ENCODE data around the genes POTEM, OR4K1 and PIP4P1.

DNA sequence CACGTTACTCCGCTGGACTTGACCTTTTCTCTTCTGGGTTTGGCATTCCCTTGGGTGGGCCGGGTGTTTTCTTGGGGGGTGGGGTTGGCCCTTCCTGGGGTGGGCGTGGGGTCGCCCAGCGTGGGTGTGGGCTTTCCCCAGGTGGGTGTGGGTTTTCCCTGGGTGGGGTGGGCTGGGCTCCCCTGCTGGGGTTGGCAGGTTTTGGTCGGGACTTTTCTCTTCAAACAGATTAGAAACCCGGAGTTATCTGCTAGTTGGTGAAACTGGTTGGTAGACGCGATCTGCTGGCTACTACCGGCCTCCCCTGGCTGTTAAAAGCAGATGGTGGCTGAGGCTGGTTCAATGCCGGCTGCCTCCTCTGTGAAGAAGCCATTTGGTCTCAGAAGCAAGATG lies at the start of gene POTEM:
Gene POTEM, plus strand, starts transcription at position 270 of the 393 bp plus-strand sequence.
- RRBS: no CpG with 5 or more reads among the region's 12 CpGs

DNA sequence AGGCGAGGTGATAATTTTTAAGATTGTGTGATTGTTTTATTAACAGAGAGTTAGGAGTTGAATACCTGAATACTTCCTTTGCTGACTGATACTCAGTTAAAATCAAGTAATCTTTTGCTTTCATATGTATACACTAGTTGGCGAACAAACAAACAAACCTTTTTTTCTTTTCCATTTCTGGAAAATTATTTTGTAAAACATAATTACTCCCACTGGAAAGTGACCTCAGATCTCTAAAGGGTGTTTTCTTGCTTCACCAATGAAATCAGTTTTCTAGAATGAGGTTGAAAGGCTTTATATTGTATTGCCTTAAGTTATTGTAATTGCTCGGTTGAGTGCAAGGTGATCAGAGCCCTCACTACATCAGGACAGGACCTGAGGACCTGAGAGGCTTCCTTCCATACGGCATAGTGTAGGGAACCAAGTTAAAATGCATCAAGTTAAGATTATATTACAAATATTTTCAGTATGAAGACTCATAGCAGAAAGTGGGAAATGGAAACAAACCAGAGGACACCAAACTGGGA lies at the start of gene OR4K1:
Gene OR4K1, plus strand, starts transcription at position 341 of the 527 bp plus-strand sequence.
- RRBS: no CpG with 5 or more reads among the region's 4 CpGs

DNA sequence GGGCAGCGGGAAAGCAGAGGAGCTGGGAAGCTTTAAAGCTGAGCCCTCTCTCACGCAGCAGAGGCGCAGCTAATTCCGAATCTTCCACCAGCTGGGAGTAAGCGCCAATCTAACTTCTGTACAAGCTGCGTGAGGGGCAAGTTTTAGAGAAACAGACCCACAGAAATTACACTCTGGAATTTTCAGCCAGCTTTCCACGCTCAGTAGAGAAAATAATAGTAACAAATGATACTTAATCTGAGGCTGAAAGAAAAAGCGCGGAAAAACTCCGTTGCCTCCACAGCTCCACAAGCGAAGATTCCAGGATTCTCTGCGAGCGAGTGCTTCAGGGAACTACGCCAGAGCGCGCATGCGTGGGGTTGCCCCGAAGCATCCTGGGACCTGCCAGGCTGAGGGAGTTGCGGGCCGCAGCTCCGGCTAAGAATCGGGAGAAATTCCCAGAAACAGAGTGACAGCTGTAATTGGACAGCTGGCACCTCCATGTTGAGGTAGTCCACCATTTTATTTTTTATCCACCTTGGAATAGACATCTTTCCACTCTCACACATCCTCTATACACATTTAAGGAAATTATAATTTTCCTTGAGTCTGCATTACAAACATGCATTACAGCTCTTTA lies 11.9 kb upstream of the TTC5 start:
- RRBS: no CpG with 5 or more reads among the region's 22 CpGs

DNA sequence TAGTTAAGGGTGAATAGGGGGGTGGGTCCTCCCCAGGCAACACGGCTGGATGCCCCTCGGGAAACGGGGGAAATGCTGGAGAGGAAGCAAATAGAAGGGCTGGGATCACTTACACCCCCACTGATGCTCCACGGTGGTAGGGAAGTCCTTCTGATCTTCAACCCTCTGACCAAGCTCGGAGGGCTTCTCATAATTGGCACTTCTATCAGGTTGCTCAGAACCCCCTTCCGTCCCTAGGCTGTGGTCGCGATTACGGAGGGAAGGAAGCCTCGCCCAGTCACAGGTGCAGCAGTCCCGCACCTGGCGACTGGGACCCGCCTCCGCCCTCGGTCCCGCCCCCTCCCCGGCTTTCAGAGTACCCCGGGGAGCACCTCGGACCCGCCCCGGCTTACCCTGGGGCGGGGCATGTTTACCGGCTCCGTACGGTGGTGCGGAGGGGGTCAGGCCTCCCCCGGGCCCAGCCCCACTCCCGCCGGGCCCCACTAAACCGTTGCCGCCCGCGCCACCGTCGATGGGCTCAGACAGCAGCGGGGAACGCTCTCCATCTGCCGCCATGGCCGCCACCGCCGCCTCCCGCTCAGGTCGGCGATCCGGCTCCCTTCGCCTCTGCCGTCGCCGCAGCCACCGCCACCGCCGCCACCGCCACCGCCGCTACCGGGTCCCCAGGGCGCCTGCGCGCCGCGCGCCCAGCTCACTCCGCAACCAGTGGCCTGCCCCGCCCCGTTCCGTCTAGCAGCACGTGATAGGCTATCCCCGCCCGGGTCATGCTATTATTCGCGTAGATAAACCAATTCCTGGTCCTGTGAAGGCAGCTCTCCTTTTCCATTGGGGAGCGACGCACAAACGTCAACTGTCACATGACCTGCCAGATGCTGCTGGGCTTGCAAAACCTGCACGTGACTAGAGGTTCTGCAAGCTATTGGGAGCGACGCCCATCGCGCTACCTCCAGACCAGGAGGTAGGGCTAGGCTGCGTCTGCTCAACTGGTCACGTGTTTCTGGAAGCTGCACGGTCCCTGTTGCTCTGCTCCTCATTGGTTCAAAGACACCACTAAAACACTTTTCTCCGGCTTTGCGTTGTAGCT lies at the start of gene PIP4P1:
Gene PIP4P1, minus strand, starts transcription at position 664 of the 1,084 bp plus-strand sequence.
- RRBS: 2% methylated on average over 14 of the region's 84 CpGs

DNA sequence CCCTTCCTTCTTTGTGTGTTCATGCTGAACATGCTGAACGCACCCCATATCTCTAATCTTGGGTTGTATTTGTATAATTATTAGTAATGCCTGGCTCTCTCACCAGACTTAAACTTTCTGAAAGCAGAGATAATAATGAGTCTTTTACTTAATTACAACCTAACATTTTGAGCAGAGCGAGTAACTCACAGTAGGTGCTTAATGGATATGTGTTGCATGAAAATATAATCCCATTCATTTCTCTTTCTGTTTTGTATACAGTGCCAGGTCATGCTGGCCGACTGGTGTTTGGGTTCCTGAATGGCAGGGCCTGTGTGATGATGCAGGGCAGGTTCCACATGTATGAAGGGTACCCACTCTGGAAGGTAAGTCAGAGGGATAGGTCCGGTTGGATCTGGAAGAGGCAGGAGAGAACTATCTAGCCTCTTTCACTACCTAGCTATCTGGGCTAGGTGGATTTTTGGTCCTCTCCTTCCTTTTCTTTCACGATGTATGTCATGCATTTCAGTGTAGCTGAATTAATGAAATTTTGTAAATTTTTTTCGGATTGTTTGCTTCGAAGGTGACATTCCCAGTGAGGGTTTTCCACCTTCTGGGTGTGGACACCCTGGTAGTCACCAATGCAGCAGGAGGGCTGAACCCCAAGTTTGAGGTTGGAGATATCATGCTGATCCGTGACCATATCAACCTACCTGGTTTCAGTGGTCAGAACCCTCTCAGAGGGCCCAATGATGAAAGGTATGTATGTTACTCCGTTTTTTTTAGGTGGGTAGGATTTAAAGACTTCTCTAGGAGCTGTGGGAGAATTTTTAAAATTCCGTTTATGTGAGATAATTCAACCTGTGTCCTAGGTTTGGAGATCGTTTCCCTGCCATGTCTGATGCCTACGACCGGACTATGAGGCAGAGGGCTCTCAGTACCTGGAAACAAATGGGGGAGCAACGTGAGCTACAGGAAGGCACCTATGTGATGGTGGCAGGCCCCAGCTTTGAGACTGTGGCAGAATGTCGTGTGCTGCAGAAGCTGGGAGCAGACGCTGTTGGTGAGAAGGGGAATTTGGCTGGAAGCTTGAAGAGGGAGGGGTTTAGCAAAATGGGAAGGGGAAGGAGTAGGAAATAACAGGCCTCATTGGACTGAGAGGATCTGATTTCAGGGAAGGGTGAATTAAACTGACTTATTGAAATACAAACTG lies 5.4 kb downstream of the PNP start:
- RRBS: no CpG with 5 or more reads among the region's 16 CpGs

GRCh38 chr14:20559363-20559838 lies 31.8 kb downstream of the RNASE12 start:
- RRBS: no CpG with 5 or more reads among the region's 2 CpGs

- RRBS: no CpG with 5 or more reads among the region's 22 CpGs
Observed at GRCh38 chr14:20633376-20633864, 8.1 kb downstream of the OR6S1 start.

DNA sequence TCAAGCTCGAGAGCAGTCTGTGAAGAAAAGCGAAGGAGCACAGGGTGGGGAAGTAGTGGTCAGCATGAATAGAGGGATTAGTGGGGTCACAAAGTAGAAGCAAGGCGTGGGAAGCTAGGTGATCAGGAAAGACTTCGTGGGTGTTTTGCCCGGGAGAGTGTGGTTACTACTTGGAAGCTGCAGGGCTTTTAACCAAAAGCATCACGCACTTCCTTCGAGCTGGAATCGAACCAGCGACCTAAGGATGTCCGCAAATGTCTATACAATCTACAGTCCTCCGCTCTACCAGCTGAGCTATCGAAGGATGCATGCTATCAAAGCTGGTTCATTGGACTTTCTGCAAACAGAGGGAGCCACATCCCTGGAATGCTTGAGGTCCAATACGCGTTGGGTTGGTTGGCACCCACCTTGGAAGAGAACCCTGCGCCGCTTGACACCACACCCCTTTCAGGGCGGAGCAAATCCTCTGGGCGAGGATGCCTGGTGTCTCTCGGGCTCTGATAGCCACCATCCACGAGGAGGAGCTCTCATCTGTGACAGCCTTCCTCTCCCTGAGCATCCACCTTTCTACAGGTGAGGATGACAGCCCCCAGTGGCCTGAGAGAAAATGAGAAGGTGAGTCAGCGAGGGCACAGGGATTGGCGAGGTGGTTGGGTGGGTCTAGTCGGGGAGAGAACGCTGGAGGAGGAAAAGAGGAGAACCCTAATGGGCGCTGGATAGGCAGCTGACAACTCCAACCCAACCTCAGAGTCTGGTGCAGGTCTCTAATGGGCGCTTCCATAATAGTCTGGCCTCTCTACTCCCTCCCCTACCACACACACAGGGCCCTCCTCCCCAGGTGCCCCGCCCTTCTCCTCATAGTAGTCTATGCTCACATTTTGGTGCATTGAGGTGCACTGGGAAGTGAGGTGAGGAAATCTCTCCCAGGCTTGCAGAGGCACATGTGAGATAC lies 16.0 kb upstream of the OR6S1 start:
- RRBS: no CpG with 5 or more reads among the region's 27 CpGs

- RRBS: no CpG with 5 or more reads among the region's 21 CpGs
Observed at GRCh38 chr14:20680749-20681795, 3.3 kb upstream of the RNASE4 start.

DNA sequence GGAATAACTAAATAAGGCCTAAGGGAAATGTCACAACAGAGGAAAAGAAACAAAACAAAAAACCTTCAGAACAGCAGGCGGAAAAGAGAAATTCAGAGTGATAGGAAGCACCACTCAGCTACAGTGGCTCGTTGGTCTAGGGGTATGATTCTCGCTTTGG lies 589 bp upstream of the RNASE4 start:
- RRBS: no CpG with 5 or more reads among the region's 3 CpGs

GRCh38 chr14:20685042-20685485 lies 704 bp downstream of the RNASE4 start:
- RRBS: no CpG with 5 or more reads among the region's 7 CpGs

- RRBS: no CpG with 5 or more reads among the region's 5 CpGs
Observed at GRCh38 chr14:20687338-20688073, 1.1 kb upstream of the ANG start.

GRCh38 chr14:20690996-20691196 lies 2.3 kb downstream of the ANG start:
- RRBS: no CpG with 5 or more reads among the region's 2 CpGs

DNA sequence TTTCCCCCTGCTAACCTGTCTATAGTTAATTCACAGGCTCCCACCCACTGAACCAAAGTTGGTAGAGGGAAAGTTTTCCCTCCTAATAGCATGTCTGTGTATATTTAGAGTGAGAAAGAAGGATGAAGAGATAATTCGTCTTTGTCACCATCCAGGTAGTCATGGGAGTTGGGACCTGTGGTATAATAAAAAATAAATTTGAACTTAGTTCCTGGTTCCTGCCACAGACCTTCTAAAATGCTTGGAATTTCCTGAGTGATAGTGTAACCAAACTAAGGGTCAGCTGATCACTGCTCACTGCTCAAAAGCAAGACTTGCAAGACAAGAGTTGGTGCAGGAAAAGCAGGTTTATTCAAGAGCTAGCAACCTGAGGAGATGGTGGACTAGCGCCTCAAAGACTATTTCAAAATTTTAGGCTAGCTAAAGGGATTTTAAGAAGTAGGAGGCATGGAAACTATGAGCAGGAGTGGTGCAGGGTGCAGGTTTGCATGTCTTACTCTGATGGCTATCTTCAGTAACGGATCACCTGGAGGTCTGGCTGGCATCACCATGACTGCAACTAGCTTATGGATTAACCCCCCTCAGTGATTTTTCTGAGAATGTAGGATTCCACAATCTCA lies 19.1 kb downstream of the ANG start:
- RRBS: no CpG with 5 or more reads among the region's 3 CpGs

GRCh38 chr14:20820200-20821034 lies 17.8 kb upstream of the RNASE1 start:
- RRBS: no CpG with 5 or more reads among the region's 18 CpGs

DNA sequence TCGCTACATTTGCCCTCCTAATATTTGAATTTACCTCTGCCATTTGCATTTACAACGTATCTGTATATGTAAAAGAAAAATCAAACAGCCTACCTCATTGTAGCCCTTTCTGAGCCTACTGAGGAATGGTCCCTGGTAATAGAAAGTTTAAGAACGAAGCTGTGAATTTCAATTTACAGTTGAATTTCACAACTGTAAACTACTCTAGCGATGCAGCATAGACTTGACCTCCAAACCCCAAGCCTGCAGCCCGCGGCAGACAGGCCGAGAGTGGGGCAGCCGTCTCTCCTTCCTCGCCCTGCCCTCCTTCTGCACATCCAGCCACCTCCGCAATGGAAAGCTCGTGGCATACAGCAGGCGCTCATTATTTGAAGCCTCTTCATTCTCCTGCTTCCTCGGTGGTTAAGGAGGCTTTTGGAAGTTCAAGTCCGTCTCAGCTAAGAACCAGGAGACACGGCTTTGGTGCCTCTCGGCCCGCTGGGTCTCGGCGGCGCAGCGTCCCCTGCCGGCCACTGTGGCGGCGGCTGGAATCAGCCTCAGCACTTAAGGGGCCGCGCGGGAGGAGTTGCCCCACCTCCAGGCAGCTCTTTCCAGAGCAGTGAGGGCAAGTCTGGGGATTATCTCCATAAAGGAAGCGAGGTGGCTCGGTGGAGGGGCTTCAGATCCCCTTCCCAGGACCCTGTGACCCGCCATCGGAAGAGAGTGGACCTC lies 15.5 kb downstream of the RNASE2 start:
- RRBS: no CpG with 5 or more reads among the region's 31 CpGs

- RRBS: no CpG with 5 or more reads among the region's 36 CpGs
Observed at GRCh38 chr14:20971299-20972083, 16.2 kb downstream of the RNASE2 start.

GRCh38 chr14:21023848-21024514 lies 880 bp downstream of the NDRG2 start:
- RRBS: 12% methylated on average over 2 of the region's 15 CpGs

GRCh38 chr14:21057847-21058046 lies 125 bp downstream of the RNASE8 start:
- RRBS: no CpG with 5 or more reads among the region's 1 CpG

- RRBS: 4% methylated on average over 17 of the region's 26 CpGs
Observed at GRCh38 chr14:21068787-21069200, 1.3 kb upstream of the ARHGEF40 start.

All from cardiac fibroblast (primary cell).